SK-N-SH (cell line): ENCODE measurements around a stretch of chr6.

DNA sequence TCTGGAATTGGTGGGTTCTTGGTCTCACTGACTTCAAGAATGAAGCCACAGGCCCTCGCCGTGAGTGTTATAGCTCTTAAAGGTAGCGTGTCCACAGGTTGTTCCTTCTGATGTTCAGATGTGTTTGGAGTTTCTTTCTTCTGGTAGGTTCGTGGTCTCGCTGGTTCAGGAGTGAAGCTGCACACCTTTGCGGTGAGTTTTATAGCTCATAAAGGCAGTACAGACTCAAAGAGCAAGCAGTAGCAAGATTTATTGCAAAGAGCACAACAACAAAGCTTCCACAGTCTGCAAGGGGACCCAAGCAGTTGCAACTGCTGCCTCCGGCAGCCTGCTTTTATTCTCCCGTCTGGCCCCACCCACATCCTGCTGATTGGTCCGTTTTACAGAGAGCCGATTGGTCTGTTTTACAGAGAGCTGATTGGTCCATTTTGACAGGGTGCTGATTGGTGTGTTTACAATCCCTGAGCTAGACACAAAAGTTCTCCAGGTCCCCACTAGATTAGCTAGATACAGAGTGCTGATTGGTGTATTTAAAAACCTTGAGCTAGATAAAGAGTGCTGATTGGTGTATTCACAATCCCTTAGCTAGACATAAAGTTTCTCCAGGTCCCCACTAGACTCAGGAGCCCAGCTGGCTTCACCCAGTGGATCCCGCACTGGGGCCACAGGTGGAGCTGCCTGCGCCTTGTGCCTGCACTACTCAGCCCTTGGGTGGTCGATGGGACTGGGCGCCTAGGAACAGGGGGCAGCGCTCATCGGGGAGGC lies 5.3 kb downstream of the HIVEP1 start:
- RRBS, result no CpG with 5 or more reads among the region's 16 CpGs
CAGE:
- cytosol, long polyA plus RNA, result no peak
- long polyA plus RNA, result no peak
- nucleus, long polyA plus RNA, result no peak

- RRBS, result no CpG with 5 or more reads among the region's 23 CpGs
CAGE:
- cytosol, long polyA plus RNA, result no peak
- long polyA plus RNA, result no peak
- nucleus, long polyA plus RNA, result no peak
These were observed 111.2 kb downstream of the HIVEP1 start for GRCh38 chr6:12123063-12124052.

GRCh38 chr6:12203012-12203522 lies 87.1 kb upstream of the EDN1 start:
- RRBS, result no CpG with 5 or more reads among the region's 6 CpGs
CAGE:
- cytosol, long polyA plus RNA, result no peak
- long polyA plus RNA, result no peak
- nucleus, long polyA plus RNA, result no peak

DNA sequence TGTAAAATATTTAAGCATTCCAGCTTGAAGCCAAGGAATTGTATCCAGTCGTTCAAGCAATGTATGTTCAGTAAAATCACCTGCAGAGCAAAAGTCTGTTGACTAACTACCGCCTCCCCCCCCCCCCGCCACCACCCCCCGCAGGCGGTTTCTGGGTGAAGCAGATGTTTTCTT lies 829 bp downstream of the EDN1 start:
- RRBS, result no CpG with 5 or more reads among the region's 5 CpGs
CAGE:
- cytosol, long polyA plus RNA, result no peak
- long polyA plus RNA, result no peak
- nucleus, long polyA plus RNA, result no peak

DNA sequence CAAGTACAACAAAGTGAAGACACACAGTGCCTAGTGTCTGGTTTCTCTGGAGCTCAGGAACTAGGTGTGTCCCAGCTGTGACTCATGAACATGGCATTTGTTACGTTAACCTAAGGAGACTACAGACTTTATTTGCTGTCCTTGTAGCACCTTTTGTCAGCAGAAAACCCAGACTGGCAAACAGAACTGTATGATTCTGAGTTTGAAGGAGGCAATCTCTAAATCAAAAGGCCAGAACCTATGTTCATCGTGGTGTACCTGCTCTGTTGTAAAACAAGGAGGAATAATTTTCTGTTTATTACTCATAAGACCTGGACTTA lies 34.1 kb downstream of the EDN1 start:
- RRBS, result no CpG with 5 or more reads among the region's 2 CpGs
CAGE:
- cytosol, long polyA plus RNA, result no peak
- long polyA plus RNA, result no peak
- nucleus, long polyA plus RNA, result no peak

DNA sequence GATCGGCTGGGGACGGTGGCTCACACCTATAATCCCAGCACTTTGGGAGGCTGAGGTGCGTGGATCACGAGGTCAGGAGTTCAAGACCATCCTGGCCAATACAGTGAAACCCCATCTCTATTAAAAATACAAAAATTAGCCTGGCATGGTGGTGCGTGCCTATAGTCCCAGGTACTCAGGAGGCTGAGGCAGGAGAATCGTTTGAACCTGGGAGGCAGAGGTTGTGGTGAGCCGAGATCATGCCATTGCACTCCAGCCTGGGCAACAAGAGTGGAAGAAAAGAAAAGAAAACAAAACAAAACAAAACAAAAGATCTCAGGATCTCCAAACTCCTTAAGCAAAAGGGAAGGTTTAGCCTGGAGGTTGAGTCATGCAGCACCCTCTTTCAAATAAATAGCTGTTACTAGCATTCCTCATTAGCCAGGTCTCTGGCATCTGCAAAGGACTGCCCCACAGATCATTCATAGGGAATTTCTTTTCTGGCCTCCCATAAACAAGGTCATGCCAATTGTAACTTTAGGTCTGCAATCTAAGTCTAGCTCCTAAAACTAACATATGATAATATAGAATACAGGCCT lies 37.1 kb downstream of the EDN1 start:
- RRBS, result no CpG with 5 or more reads among the region's 7 CpGs
CAGE:
- cytosol, long polyA plus RNA, result no peak
- long polyA plus RNA, result no peak
- nucleus, long polyA plus RNA, result no peak

GRCh38 chr6:12354591-12355058 lies 64.5 kb downstream of the EDN1 start:
- RRBS, result no CpG with 5 or more reads among the region's 4 CpGs
CAGE:
- cytosol, long polyA plus RNA, result no peak
- long polyA plus RNA, result no peak
- nucleus, long polyA plus RNA, result no peak

- RRBS, result no CpG with 5 or more reads among the region's 6 CpGs
CAGE:
- cytosol, long polyA plus RNA, result no peak
- long polyA plus RNA, result no peak
- nucleus, long polyA plus RNA, result no peak
These were observed 74.1 kb downstream of the EDN1 start for GRCh38 chr6:12364200-12364628.

DNA sequence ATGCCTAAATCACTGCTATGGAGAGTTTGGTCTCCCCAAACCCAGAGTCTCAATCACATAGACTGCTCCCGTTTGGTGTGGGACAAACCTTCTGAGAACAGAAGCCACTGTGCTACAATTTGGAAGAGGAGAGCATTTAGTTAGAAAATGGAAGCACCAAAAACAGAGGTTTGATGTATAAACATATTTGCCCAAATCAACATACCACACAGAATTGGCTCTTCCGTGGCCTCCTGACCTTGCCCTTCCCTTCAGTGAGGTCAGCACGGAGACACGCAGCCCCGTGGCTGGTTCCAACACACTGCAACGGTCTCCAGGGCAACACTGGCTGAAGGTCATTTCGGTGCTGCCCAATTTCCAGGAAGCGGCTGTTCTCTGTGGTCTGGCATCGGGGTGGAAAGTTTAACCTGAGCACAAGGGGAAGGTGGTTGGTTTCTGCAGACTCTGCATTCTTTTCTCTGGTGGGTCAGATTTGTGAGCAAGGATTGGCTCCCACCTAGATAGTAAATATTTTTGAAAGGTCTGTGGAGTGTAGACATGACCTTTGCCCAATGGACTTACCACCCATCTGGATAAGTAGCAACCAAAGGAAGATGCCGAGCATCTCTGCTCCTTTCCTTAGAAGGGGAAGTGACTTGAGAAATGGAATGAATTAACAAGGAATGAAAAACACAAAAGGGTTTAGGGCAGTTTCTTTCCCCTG lies 177.7 kb upstream of the PHACTR1 start:
- RRBS, result no CpG with 5 or more reads among the region's 10 CpGs
CAGE:
- cytosol, long polyA plus RNA, result no peak
- long polyA plus RNA, result no peak
- nucleus, long polyA plus RNA, result no peak

DNA sequence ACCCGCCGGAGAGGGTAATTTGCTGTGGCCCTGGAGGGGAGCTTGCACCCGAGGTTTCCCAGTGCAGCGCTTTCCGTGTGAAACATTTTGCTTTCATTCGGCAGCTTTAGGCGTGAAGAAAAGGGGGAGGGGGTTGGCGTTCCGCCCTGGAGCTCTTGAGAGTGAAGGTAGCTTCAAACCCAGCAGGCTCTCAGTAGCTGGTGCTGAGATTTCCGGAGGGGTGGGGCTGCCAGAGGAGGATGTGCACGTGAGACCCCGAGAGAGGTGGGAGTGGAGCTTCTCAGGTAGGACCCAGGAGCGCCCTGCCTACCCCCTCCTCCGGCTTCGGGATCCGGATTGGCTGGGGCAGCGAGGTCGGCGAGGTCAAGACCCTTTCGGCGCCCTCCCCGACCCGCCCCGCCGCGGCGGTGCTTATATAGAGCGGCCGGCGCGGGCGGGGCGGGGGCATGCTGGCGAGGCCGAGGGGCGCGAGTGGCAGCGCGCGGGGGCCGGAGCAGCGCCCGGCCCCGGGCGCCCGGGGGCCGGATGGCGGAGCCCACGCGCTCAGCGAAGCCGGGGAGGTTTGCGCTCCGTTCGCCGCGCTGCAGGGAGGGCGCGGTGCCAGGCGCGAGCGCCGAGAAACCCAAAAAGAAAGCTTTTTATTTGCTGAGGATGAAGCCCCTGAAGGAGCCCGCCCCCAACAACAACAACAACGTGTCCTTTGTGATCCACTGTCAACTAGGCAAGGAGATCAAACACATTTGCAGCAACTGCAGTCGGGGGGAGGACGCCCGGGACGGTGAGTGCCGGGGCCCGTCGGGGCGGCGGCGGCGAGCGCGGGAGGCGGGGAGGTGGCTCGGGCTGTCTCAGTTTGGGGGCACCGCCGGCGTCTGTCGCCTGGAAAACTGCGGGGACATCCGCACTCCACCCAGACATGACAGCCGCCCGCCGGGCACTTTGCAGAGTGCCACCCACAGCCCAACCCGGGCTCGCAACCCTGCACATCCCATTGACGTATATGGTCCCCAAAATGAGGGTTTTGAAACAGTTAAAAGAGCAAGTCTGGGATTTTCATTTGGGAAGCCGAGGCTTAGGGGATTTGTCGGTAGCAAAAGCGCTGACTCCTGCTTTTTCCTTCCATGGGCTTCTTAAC lies 297.2 kb downstream of the PHACTR1 start:
- RRBS, result 3% methylated on average over 46 of the region's 95 CpGs
CAGE:
- cytosol, long polyA plus RNA, result no peak
- long polyA plus RNA, result no peak
- nucleus, long polyA plus RNA, result no peak

- RRBS, result no CpG with 5 or more reads among the region's 1 CpG
CAGE:
- cytosol, long polyA plus RNA, result no peak
- long polyA plus RNA, result no peak
- nucleus, long polyA plus RNA, result no peak
These were observed 66.8 kb downstream of the TBC1D7 start for GRCh38 chr6:13261342-13262052.

DNA sequence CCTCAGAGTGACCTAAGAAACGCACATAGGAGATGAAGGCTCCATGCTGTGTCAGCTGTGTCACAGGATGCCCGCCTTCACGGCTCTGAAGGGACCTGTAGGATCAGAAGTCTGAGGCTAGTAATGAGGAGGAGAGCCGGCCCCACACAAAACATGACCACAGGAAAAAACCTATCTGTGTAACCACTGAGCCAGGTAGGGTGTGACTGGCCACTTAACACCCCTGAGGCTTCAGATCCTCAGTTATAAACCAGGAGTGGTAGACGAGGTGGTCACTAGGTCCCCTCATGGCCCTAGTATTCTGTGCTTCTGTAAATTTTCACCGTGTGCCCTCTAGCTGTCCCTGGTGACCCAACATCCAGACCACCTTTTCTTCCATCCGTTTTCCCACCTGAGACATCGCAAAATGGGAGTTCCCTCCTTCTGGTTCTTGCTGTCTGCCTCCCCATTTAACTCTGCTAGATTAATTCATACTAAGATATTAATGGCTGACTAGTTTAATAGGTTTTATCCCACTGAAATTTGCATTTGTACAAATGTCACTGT lies 52.8 kb downstream of the TBC1D7 start:
- RRBS, result no CpG with 5 or more reads among the region's 8 CpGs
CAGE:
- cytosol, long polyA plus RNA, result no peak
- long polyA plus RNA, result no peak
- nucleus, long polyA plus RNA, result no peak

DNA sequence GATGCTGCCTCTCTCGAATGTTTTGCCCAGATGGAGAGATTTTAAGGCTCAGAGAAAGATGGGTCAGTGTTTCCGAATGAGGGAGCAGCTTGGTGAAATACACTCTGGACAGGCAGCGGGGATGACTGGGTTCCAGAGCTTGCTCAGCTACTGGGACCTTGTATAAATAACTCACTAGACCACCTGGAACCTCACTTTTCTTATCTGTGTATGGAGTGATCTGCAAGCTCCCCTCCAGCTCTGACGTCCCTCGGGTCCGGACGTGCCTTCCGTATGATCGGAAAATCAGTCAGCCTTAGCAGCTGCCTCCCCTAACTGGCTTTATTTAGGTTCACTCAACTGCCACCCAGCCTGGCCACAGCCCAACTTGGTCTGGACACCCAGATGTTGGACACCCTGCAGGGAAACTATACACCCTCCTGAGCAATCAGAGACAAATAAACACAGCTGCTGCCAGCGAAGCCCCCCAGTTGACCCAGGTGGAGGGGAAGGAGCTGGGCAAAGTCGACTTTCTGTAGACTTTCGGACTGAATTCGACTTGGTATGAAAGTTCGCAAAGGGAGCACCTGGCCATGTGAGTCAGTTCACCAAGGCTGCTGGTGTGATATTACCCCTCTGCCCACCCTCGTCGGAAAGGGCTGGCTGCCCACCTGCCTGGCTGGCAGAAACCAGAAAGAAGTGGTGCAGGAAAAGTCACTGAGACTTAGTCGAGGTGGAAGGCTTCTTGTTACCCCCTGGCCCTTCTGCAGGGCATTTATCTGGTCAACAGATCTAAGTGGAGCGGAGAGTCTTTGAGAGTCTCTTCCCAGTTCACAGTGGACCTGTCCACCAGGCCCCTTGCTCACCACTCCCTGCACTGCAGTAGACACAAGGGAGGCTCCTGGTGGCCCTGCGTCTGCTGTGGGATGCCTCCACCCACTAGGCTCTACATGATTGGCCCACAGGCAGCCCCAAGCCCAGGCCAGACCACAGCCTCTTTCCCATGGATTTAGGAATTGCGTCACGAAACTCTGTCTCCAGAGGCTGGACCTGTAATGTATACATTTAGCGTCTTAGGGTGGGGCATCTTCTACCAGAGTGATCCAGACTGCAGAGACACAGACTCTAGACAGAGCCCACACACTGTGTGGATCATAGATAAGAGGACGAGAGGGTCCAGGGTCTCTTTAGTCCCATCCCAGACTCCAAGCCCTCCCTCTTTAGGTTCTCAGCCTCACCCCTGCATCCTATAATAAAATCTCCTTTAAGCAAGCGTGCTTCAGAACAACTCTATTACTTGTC lies 28.7 kb downstream of the TBC1D7 start:
- RRBS, result no CpG with 5 or more reads among the region's 24 CpGs
CAGE:
- cytosol, long polyA plus RNA, result no peak
- long polyA plus RNA, result no peak
- nucleus, long polyA plus RNA, result no peak

DNA sequence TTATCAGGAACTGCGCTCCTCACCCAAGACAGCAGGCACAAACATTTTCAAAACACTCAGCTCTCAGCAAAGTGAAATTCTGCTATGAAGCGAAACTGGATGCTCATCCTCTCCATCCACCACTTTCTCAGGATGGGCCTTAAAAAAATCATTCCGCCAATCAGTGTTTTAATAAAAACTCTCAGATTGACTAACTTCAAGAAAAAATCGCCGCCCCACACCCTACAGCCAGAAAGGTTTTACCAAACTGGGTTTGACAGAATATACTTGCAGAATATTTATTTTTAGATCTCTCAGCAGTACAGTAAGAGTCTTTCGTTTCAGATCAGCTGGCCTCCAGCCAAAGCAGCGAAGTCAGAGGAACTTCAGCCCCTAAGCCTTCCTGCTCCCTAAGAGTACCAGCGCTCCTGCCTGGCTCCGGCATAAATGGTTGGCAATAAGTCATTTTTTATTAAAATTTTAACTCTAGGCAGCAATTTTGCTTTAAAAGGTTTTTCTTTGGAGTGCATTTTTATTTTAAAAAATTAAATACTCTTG lies 24.7 kb downstream of the TBC1D7 start:
- RRBS, result no CpG with 5 or more reads among the region's 9 CpGs
CAGE:
- cytosol, long polyA plus RNA, result no peak
- long polyA plus RNA, result no peak
- nucleus, long polyA plus RNA, result no peak

DNA sequence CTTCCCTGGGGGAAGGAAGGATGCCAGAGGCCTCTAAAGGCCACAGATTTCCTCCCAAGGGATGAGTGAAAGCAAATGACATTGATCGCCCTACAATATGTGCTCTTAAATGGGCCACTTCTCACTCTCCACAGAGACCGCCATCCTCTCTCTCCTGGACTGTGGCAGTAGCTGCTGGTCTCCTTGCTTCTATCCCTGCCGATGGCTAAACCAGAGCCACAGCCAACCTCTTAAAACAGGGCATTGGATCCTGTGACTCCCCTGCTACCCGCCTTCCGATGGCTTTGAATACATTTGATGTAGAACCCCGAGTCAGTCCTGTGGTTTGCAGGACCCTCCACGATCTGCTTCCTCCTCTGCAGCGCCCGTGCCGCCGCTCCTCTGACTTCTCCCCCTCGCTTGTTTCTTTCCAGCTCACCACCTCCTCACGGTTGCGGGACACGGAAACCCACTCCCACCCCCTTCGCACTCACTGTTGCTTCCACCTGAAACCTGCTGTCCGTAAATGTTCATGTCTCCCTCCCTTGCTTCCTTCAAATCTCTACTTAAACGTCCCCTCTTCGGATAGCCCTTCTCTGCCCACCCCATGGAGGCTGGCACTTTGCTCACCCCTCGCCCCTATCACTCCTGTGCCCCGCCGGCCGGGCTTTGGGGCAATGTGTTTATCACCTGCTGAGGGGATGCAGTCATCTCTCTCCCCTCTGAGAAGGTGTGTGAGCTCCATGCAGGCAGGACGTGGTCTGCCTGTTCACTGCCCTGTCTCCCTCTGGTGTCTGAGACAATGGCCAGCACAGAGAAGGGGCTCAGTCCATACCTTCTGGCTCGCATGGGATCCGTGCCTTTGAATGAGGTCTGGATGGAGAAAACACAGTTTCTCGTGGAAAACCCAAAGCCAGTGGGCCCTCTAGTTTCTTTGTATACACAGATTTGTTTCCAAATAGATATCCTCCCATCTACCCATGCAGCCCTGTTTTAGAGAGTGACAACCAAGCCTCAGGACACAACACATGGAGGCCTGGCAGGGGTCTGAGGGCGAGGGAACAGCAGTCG lies 67.8 kb downstream of the GFOD1 start:
- RRBS, result no CpG with 5 or more reads among the region's 29 CpGs
CAGE:
- cytosol, long polyA plus RNA, result no peak
- long polyA plus RNA, result no peak
- nucleus, long polyA plus RNA, result no peak

GRCh38 chr6:13421400-13422074 lies 65.9 kb downstream of the GFOD1 start:
- RRBS, result no CpG with 5 or more reads among the region's 10 CpGs
CAGE:
- cytosol, long polyA plus RNA, result no peak
- long polyA plus RNA, result no peak
- nucleus, long polyA plus RNA, result no peak

DNA sequence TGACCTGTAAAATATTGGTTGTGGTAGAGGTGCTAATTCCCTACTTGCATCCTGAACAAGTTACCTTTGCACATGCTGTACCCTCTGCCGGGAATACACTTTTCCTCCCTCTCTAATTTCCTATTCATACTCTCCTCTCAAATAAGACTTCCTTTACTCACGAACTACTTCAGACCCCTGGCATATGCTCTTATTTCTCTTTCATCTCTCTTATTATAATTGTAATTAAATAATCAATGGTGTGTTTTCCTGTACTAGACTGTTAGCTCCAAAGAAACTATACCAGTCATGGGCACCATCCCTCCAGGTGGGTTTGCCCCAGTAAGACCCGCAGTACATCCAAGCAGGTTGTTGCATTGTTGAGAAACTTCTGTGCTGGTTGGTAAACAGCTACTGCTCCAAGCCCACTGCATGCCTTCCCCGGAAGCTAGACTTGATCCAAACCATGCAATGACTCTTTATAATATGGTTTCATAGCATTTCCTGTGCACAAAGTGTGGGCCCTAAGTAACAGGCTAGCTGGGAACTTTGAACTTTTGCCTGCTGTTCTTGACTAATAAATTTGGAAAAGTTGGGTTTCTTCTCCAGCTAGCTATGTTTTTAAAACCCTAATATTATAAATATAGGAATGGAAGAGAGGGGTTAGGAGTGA lies 52.0 kb downstream of the GFOD1 start:
- RRBS, result no CpG with 5 or more reads among the region's 4 CpGs
CAGE:
- cytosol, long polyA plus RNA, result no peak
- long polyA plus RNA, result no peak
- nucleus, long polyA plus RNA, result no peak

GRCh38 chr6:13458934-13459340 lies 28.5 kb downstream of the GFOD1 start:
- RRBS, result no CpG with 5 or more reads among the region's 2 CpGs
CAGE:
- cytosol, long polyA plus RNA, result no peak
- long polyA plus RNA, result no peak
- nucleus, long polyA plus RNA, result no peak

DNA sequence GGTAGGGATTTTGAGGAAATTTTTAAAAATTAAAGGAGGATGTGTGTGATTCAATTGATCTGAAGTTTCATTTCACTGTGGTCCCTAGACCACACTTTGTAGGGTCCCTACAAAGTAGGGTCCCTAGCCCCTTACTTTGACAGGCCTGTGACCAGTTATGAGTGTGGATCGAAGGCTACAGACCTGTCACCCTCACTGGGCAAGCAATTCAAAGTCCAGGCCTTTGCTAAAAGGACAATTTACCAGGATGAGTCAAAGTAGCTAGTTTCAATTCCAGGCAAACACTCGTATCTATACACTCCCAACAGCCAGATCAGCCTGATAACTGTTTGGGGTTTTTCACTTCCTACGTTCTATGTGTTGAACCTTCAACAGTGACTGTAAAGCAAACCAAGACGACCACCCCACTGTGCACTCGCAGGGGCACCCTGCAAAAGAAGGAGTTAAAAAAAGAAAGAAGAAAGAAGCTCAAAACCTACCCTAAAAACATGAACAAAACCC lies 3.3 kb downstream of the GFOD1 start:
- RRBS, result no CpG with 5 or more reads among the region's 5 CpGs
CAGE:
- cytosol, long polyA plus RNA, result no peak
- long polyA plus RNA, result no peak
- nucleus, long polyA plus RNA, result no peak

GRCh38 chr6:13499966-13500712 lies 12.7 kb upstream of the GFOD1 start:
- RRBS, result no CpG with 5 or more reads among the region's 4 CpGs
CAGE:
- cytosol, long polyA plus RNA, result no peak
- long polyA plus RNA, result no peak
- nucleus, long polyA plus RNA, result no peak